Liver (tissue), 9 donors: ENCODE results near the gene CCDC77.

DNA sequence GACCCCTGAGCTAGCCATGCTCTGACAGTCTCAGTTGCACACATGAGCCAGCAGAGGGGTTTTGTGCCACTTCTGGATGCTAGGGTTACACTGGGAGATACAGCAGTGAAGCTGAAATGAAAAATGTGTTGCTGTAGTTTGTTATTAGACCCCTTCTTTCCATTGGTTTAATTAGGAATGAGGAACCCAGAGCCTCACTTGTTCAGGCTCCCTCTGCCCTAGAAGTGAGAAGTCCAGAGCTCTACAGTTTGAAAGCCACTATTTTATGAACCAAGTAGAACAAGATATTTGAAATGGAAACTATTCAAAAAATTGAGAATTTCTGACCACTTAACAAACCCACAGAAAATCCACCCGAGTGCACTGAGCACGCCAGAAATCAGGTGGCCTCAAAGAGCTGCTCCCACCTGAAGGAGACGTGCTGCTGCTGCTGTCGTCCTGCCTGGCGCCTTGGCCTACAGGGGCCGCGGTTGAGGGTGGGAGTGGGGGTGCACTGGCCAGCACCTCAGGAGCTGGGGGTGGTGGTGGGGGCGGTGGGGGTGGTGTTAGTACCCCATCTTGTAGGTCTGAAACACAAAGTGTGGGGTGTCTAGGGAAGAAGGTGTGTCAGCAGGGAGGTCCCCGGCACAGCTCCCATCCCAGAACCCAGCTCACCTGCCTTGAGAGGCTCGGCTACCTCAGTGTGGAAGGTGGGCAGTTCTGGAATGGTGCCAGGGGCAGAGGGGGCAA, 50.1 kb upstream of the IQSEC3 start:
- PRO-cap, 5 experiments = no peak in any of the 5 experiments
- RAMPAGE, long total RNA, 2 experiments = no peak in any of the 2 experiments
- RRBS = no CpG with 5 or more reads among the region's 10 CpGs

DNA sequence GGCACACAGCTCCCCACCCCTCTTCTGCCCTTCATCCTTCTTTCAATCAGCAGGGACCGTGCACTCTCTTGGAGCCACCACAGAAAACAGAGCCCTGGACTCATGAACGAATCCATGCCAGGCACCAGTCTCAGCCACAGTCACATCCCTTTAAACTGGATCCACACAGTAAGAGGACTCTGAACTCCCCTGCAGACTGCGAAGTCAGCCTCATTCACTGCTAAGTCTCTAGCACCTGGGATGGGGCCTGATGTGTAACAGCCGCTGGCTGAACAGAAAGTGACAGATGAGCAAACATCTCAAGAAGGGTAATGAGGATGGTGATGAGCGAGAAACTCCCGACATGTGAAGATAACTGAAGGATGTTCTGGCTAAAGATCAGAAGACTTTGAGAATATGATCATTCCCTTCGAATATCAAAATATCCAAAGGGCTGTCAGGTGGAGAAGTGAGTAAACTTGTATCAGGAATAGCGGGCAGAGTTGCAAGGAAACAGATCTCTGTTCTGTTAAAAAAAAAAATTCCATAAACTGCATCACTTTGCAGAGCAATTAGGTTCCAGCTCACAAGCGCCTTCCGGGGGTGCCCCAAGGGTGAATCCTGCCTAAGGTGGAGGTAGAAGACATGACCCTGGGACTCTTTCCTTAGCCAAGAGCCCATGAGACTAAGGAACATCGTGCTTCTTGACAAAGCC, 45.7 kb upstream of the IQSEC3 start:
- PRO-cap, 5 experiments = no peak in any of the 5 experiments
- RAMPAGE, long total RNA, 2 experiments = no peak in any of the 2 experiments
- RRBS = 100% methylated on average over 1 of the region's 11 CpGs

GRCh38 chr12:144395-145024, 69.4 kb downstream of the SLC6A12 start:
- PRO-cap, 5 experiments = no peak in any of the 5 experiments
- RAMPAGE, long total RNA, 2 experiments = no peak in any of the 2 experiments
- RRBS = no CpG with 5 or more reads among the region's 12 CpGs

DNA sequence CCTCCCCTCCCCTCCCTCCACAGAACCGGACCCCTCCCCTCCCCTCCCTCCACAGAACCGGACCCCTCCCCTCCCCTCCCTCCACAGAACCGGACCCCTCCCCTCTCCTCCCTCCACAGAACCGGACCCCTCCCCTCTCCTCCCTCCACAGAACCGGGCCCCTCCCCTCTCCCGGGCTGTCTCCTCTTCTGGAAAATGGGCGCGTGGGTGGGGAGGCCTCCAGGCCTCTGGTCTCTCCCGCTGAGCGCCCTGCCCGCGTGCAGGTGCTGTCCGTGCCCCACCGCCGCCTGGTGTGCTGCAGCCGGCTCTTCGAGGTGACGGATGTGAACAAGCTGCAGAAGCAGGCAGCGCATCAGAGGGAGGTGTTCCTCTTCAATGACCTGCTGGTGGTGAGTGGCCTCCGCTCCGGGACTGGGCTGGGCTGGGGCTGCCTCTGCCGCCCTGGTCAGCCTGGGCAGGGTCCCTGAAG, 50.7 kb downstream of the SLC6A12 start:
- PRO-cap, 5 experiments = no peak in any of the 5 experiments
- RAMPAGE, long total RNA, 2 experiments = no peak in any of the 2 experiments
- RRBS = 95% methylated on average over 5 of the region's 22 CpGs

DNA sequence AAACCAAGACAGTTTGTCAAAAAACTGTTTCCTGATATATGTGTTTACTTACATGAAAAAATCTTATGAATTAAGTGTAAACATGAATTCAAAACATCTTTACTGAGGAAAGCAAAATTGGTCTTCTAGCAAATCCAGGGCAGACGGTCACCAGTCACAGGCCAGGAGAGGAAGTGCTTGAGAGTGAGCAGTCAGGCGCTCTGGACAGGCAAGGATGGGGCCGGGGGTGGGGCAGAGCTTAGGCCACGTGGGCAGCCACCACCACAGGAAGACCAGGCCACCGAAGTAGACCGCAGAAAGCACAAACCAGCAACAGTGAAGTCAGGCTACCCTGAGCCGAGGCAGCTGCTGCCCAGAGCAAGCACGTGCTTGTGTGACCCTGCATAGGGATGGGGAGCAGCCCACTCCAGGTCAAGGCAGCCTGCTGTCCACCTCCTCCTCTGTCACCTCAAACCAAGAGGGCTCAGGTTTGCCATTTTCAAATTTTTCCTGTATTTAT, 33.5 kb downstream of the SLC6A12 start:
- PRO-cap, 5 experiments = peak in 1 of 5 experiments; most common plus-strand start position 304 of the sequence (in 1); most common minus-strand start position 175 of the sequence (in 1)
- RAMPAGE, long total RNA, 2 experiments = no peak in any of the 2 experiments
- RRBS = no CpG with 5 or more reads among the region's 8 CpGs

GRCh38 chr12:212855-213936, 761 bp downstream of the SLC6A12 start:
- PRO-cap, 5 experiments = peak in 4 of 5 experiments; most common plus-strand start chr12:213052 (in 2); most common minus-strand start chr12:213645 (in 3)
- RAMPAGE, long total RNA, 2 experiments = no peak in any of the 2 experiments
- RRBS = 10% methylated on average over 2 of the region's 30 CpGs

DNA sequence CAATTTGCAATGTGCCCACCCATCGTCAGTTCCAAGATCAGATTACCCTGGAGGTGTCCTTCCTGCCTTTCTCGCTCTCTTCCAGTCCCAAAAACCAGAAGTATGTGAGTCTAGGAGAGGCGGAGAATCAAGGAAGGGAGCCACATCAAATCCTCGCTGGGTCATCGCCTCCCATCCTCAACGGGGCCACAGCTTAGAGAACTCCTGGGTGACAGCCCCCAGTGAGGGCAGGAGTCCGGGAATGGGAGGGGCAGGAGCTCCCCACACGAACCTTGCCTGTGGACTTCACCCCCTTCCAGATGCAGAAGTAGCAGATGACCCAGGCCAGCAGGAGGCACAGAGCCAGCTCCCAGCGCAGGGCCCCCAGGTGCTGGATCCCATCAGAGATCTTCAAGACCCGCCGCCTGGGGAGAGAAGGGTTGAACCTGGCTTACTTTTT, 22.9 kb upstream of the SLC6A12 start:
- PRO-cap, 5 experiments = peak in 3 of 5 experiments; most common plus-strand start position 313 of the sequence (in 2); most common minus-strand start position 173 of the sequence (in 1)
- RAMPAGE, long total RNA, 2 experiments = no peak in any of the 2 experiments
- RRBS = no CpG with 5 or more reads among the region's 11 CpGs

DNA sequence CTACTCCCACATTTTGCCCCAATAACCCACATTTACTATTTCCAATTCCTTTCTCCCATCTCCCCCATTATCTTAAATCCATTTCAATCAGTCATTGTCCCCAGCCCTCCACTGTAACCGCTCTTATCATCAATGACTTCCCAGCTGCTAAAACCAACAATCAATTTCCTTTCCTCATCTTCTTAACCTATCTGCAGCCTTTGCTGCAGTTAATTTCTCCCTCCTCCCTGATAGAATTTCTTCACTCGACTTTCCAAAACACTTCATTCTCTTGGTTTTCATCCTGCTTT, 8.4 kb downstream of the SLC6A13 start:
- PRO-cap, 5 experiments = no peak in any of the 5 experiments
- RAMPAGE, long total RNA, 2 experiments = no peak in any of the 2 experiments
- RRBS = no CpG with 5 or more reads among the region's 2 CpGs

DNA sequence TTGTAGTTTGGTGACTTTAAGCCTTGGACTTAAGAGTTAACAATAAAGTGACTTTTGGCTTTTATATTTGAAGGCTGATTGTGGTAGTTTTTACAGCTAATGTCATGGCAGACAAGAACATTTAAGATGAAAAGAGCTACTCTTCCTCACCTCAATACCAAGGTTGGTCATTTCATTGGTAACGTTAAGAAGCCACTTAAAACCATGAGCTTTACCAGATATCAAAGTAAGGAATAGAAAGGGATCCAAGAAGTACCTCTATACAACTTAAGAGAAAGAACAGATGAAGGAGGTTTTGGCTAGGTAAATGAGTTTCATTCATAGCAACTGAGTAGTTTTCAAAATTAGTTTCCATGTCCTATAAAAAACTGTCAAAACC, 23.7 kb upstream of the SLC6A13 start:
- PRO-cap, 5 experiments = no peak in any of the 5 experiments
- RAMPAGE, long total RNA, 2 experiments = no peak in any of the 2 experiments
- RRBS = no CpG with 5 or more reads among the region's 1 CpG

- PRO-cap, 5 experiments = no peak in any of the 5 experiments
- RAMPAGE, long total RNA, 2 experiments = no peak in any of the 2 experiments
- RRBS = no CpG with 5 or more reads among the region's 10 CpGs
Measured at GRCh38 chr12:350401-351176, 38.5 kb downstream of the KDM5A start.

DNA sequence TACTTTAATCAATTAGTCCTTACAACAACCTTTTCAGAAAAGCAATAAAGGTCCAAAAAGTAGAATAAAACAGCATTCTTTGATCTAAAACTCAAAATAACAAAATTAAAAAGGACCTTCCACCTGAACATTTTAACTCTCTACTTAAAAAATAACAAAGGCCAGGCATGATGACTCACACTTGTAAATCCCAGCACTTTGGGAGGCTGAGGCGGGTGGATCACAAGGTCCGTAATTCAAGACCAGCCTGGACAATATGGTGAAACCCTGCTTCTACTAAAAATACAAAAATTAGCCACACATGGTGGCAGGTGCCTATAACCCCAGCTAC, 30.6 kb downstream of the KDM5A start:
- PRO-cap, 5 experiments = no peak in any of the 5 experiments
- RAMPAGE, long total RNA, 2 experiments = no peak in any of the 2 experiments
- RRBS = no CpG with 5 or more reads among the region's 2 CpGs

DNA sequence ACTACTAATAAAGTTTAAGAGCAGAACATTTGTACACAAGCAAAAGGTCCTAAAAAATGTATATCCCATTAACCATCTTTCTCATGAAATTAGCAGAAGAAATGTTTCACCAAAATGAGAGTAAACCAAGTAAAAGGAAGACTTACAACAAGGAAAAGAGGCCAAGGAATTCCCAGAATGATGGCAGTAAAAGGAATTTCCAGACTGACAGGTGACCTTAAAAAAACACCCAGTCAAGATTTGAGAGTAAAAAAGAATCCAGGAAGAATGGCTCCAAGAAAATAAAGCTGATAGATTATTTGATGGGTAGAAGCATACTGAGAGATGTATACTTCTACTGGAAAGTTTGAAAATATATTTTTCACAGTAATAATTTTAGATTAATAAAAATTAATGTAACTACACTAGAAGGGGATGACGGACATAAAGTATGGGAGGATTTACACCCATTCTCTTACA, 11.5 kb downstream of the KDM5A start:
- PRO-cap, 5 experiments = no peak in any of the 5 experiments
- RAMPAGE, long total RNA, 2 experiments = no peak in any of the 2 experiments
- RRBS = no CpG with 5 or more reads among the region's 1 CpG

DNA sequence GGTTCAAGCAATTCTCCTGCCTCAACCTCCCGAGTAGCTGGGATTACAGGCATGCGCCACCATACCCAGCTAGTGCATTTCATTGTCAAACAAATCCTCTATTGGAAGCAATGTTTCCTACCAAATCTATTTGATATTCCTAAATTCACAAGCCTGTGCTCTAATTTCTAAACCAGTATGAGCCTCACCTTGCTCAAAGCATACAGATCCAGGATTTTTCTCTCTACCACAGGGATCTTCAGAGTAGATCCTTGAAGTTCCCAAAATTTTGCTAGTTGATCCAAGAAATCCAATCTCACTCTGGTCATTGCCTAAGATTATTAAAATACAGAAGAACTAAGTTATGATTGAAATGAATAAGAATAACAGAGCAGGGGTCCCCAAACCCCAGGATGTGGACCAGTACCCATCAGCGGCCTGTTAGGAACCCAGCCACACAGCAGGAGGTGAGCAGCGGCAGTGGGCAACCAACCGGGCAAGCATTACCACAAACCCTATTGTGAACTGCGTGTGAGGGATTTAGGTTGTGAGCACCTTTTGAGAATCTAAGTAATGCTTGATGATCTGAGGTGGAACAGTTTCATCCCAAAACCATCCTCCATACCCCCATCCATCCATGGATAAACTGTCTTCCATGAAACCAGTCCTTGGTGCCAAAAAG, 5.1 kb downstream of the KDM5A start:
- PRO-cap, 5 experiments = no peak in any of the 5 experiments
- RAMPAGE, long total RNA, 2 experiments = no peak in any of the 2 experiments
- RRBS = no CpG with 5 or more reads among the region's 6 CpGs

- PRO-cap, 5 experiments = peak in 4 of 5 experiments; most common plus-strand start chr12:401644 (in 4); most common minus-strand start chr12:401463 (in 2)
- RAMPAGE, long total RNA, 2 experiments = start-site peak on the plus strand in 1 of 2 experiments, at chr12:401637-401645 at its widest, 13 reads per replicate
- RRBS = no CpG with 5 or more reads among the region's 46 CpGs
Measured at GRCh38 chr12:401263-402072, at the start of gene CCDC77. Gene CCDC77, plus strand, starts transcription at chr12:401644.

DNA sequence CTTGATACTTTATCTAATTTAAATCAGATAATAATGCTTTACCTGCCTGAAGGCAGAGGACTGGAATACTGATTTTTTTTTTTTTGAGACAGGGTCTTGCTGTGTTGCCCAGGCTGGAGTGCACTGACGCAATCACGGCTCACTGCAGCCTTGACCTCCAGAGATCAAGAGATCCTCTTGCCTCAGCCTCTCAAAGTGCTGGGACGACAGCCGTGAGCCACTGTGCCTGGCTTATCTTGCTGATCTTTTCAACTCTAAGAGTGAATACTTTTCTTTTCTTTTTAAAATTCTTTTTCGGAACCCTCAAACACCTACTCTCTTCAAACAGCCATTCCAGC, 688 bp upstream of the B4GALNT3 start:
- PRO-cap, 5 experiments = no peak in any of the 5 experiments
- RAMPAGE, long total RNA, 2 experiments = no peak in any of the 2 experiments
- RRBS = no CpG with 5 or more reads among the region's 5 CpGs

DNA sequence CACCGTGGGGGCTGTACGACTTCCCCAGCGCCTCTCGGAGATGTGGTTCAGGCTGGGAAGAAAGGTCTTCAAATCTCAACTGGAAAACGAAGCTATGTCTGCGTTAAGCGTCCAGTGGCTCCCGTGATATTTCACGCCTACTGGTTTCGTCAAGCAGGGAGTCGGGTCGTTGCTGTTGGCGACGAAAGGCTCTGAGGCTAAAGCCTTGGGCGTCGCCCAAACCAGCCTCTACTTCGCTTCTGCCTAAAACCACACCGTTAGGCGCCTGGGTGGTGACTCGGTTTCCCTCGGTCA, 342 bp upstream of the B4GALNT3 start:
- PRO-cap, 5 experiments = no peak in any of the 5 experiments
- RAMPAGE, long total RNA, 2 experiments = no peak in any of the 2 experiments
- RRBS = no CpG with 5 or more reads among the region's 21 CpGs

GRCh38 chr12:461381-462164, 1.8 kb downstream of the B4GALNT3 start:
- PRO-cap, 5 experiments = no peak in any of the 5 experiments
- RAMPAGE, long total RNA, 2 experiments = no peak in any of the 2 experiments
- RRBS = no CpG with 5 or more reads among the region's 23 CpGs

GRCh38 chr12:462617-463504, 3.1 kb downstream of the B4GALNT3 start:
- PRO-cap, 5 experiments = no peak in any of the 5 experiments
- RAMPAGE, long total RNA, 2 experiments = no peak in any of the 2 experiments
- RRBS = no CpG with 5 or more reads among the region's 7 CpGs

DNA sequence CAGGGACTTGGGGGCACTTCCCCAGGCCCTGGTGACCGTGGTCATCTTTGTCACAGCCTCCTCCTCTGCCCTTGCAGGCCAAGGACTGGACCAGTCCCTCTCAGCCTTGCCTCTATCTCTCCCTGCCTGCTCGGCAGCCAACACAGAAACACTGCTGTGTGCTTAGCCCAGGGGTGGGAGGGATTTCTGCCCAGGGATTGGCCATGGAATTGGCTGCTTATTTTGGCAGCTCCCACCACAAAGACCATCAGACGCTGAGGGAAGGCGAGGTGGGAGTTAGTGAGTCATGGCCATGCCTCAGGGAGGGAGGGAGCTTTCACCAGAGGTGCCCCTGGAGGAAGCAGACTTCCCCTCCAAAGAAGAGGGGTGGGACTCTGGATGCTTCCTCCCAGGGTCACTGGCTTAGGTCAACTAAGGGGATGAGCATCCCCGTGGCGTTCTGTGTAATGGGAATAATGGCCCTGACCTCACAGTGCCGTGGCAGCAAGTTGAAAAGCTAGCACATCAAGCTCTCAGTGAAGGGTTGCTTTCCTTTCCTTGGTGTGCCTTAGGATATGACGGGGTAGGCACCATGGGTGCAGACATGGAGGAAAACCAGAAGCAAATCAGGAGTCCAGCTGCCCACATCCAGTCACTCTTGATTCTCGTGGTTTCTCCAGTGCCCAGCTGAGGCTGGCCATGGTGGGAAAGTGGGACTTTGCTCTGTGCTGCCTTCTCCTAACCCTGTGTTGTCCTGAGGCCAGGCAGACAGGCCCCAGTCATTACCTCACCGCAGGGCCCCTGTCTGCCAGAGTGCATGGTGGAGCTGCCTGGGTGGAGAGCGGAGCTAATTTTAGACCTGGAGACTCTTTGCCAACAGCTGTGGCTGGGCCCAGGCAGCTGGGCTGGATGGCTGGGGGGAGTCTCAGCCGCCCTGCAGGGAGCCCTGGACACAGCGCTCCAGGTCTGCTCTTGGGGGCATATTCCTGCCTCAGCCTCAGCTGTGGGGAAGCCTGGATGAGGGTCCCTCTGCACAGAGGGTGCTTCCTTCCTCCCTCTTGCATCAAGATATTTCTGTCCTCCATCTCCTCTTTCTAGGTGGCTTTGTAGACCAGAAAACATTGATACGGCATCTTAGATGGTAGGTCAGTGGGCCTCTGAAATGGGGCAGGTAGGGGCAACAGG, 21.5 kb downstream of the B4GALNT3 start:
- PRO-cap, 5 experiments = no peak in any of the 5 experiments
- RAMPAGE, long total RNA, 2 experiments = no peak in any of the 2 experiments
- RRBS = no CpG with 5 or more reads among the region's 14 CpGs

GRCh38 chr12:570414-571446, 92.5 kb downstream of the NINJ2 start:
- PRO-cap, 5 experiments = peak in 3 of 5 experiments; most common plus-strand start chr12:570574 (in 1); most common minus-strand start chr12:570519 (in 1)
- RAMPAGE, long total RNA, 2 experiments = no peak in any of the 2 experiments
- RRBS = 12% methylated on average over 15 of the region's 37 CpGs